PC-3 (cell line): ENCODE measurements around the genes AMY2B and NBPF6.

DNA sequence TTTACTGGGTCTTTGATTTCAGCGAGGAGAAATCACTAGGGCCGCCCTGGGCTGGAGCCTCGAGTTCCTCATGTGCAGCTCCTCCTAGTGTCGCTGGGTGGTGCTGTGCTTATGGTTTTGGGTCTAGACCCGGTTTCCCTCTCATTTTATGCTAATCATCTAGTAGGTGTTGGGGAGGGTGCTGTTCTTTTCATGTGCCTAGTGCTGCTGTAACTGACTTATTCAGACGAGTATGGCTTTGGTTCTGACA, 74.2 kb upstream of the GPR88 start:
- RAMPAGE, long total RNA: no peak

DNA sequence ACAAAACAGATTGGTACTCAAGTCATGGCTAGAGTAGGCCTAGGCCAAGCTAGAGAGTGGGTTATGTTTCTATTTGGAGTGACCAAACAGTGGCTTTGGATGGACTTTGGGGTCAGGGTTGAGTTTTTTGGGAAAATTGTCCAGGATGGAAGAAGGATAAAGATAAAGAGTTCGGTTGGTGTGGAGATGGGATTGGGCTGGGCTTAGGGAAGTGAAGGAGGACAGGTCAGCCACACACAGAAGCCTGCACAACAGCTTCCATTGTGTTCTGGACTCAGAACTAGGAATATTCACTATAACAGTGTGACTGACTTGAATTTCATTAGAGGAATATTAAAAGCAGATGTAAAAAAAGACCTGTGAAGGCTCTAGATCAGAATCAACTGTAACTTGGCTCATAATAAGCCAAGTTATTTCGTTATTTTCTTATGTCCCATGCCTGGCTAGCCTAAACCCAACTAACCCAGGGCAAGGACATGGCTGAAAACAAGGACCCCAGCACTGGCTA, 56.7 kb upstream of the GPR88 start:
- RAMPAGE, long total RNA: no peak

DNA sequence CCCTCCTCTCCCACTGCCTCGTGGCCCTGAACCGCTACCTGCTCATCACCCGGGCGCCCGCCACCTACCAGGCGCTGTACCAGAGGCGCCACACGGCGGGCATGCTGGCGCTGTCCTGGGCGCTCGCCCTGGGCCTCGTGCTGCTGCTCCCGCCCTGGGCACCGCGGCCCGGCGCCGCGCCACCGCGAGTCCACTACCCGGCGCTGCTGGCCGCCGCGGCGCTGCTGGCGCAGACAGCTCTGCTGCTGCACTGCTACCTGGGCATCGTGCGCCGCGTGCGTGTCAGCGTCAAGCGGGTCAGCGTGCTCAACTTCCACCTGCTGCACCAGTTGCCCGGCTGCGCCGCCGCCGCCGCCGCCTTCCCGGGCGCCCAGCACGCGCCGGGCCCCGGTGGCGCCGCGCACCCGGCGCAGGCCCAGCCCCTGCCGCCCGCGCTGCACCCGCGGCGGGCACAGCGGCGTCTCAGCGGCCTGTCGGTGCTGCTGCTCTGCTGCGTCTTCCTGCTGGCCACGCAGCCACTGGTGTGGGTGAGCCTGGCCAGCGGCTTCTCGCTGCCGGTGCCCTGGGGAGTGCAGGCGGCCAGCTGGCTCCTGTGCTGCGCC, 1.5 kb downstream of the GPR88 start:
- RAMPAGE, long total RNA: no peak

DNA sequence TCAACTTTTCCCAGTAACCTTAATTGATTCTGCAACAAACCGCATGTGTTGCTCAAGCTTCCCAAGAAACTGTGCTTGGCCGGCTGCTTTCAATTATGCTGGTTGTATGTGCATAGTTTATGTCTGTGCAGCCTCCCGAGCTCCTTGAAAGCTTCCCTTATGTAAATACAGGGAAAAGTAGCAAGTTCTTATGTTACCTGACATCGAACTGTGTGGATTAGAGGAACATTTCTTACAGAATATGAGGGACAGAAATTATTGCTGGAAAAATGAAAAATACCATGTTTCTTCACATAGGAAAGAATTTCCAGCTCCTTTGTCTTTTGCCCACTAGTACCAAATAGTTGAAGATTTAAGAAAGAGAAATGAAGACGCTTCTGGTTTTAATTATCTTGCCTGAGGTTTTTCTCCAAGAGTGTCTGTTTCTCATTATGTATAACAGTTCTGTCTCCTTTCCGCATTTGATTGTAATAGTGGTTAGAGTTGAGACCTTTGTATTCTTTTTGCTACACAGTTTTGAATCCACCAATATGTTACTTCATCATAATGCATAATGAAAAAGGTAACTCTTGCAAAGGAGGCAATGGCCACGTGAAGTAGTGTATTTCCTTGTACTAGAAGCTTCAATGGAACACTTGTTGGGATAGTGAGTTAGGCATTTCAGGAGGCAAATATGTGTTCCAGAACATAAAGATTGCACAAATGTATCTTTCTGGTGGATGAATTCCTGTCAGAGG, 2.3 kb downstream of the VCAM1 start:
- RAMPAGE, long total RNA: no peak

DNA sequence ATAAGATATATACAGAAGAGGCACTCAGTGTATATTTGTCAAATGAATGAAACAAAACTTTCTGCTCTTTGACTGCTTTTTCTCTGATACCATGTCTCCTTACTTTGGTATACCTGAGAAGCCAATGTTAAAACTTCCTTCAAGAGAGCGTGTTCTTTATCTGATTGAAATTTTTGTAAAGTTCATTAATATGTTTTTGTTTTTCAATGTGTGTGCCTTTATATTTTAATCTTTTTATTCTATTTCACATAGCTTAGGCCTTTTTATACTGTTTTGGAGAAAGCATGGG, 51.8 kb upstream of the S1PR1 start:
- RAMPAGE, long total RNA: no peak

- RAMPAGE, long total RNA: no peak
These were observed 43.2 kb upstream of the S1PR1 start for GRCh38 chr1:101193549-101194112.

DNA sequence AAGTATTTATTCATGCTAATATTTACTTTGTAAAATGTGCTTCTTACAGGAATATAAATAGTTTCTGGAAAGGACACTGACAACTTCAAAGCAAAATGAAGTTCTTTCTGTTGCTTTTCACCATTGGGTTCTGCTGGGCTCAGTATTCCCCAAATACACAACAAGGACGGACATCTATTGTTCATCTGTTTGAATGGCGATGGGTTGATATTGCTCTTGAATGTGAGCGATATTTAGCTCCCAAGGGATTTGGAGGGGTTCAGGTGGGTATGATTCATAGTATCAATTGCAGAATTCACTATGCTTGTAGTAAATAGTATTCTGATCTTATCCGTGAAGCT, at the start of gene AMY2B:
TSS of gene AMY2B (plus strand) at position 82 of the 341 bp plus-strand sequence.
- RAMPAGE, long total RNA: no peak

GRCh38 chr1:104412760-104413331, 663.1 kb downstream of the AMY1C start:
- RAMPAGE, long total RNA: no peak

DNA sequence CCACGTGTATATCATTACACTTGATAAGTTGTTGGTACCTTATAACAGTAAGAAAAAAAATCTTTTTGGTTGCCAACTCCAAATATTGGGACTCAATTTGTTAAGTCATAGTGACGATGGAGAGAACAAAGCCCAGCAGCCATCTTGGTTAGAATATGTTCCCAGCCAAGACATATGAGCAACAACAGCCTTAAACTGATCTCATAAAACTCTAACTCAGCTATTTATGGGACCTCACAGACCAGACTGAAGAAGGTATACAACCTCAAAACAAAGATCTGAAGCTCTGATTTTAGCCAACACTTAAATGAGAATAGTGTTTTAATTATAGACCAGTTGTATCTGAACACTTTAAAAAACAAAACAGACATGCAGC, 281.3 kb downstream of the VAV3 start:
- RAMPAGE, long total RNA: no peak

DNA sequence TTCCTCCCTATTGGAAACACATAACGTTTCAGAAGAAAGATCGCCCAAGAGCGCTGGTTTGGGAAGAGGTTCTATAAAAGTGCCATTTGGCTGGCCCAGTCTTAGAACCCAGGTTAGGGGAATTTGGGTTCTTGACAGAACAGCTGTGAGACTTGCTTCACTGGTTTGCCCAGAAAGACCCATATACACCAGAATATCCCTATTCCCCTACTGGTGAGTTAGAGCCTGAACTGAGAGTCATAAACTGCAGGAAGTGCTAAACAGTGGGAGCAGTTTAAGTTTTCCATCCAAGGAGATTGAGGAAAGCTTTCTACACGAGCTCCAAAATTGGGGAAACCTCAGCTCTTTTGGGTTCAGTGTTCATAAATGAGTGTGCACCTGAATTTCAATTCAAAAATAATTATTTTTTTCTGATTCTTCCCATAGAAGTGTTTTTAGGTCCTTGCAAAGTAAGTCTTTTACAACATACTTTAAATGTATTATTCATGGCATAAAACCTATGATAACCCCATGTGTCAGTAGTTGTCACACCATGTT, 275.2 kb downstream of the VAV3 start:
- RAMPAGE, long total RNA: no peak

GRCh38 chr1:107785896-107786934, 178.8 kb downstream of the VAV3 start:
- RAMPAGE, long total RNA: no peak

DNA sequence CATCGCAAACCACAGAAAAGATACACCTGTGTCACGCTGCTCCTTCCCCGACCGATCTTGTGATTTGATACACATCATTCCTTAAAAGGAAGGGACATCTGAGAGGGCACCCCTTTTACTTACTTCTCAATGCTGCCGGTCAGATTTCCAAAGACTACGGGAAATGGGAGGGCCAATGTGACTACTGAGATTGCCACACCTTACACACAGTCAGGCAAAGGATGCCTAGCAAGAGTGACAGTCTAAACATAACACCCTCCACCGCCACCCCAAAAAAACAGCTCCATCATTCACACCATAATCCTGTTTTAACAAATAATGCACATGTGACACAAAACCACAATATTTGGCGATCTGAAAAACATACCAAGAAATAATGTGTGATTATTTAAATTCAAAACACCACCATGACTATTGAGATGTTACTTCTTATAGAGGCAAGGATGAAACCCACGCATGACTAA, 28.1 kb downstream of the VAV3 start:
- RAMPAGE, long total RNA: no peak

- RAMPAGE, long total RNA: no peak
These were observed 23.9 kb downstream of the VAV3 start for GRCh38 chr1:107940936-107941562.

DNA sequence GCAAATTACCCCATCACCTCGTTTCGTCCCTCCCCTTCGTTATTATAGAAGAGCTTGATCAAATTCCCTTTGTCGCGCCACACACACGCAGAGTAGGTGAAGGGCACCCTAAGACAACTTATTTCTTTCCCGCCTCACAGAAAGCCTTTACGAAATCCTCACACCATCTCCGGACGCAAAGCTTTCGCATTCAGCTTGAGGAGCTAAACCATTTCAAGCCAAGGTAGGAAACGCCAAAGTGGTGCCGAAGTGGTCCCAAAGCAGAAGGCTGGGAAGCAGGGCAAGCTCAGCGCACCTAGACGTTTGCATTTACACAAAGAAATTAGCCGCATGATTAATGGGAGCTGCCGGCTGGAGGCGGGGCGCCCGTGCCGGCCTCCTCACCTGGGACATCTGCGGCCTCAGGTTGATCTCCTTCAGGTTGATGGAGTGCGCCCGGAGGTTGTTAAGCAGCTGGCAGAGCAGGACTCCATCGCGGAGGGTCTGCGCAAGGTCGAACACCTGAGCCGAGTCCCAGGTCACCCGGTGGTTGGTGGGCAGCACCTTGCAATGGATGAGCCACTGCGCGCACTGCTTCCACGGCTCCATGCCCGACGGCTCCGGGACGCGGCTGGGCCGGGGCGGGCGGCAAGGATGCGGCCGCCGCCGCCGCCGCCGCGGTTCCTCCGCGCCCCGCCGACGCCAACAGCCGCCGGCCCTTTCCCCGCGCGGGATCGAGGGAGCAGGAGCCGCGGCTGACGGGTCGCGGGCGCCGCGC, 520 bp downstream of the VAV3 start:
- RAMPAGE, long total RNA: no peak

- RAMPAGE, long total RNA: no peak
These were observed 512 bp upstream of the VAV3 start for GRCh38 chr1:107965337-107966047.

DNA sequence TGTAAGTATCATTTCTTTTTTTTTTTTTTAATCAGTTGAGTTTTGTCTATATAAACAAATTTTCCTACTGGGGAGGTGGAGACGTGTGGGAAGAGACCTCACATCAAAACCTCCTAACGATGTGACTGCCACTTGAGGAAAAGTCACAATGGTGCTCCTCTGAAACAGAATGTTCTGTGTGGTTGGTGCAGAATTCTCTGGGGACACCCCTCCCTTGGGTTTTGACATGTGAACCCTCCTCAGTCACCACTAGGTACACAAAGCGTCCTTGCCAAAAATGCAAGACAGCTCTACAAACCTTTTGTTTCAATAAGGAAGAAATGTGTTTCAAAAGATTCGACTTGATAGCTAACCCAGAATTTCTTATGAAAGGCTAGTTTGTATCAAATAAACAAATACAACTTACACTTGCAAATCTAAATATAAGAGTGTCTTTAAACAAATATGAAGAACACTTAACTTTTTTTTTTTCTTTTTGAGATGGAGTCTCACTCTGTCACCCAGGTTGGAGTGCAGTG, 9.4 kb downstream of the SLC25A24 start:
- RAMPAGE, long total RNA: no peak

DNA sequence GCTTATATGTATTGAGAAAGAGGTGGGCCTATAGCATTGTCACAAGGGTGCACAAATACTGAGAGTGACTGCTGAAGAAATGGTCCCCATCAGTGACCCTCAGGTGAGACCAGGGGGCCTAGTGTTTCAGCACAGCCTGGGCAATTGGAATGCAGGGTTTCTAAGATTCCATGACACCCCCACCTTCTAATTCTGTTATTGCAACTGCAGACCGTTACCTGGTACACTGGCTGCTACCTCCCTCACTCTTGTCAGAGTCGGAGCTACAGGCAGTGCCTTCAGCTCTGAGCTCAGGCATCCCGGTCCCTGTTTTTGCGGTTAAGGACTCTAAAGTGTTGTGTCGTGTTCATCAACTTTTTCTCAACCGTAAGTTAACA, at the start of gene NBPF6:
TSS of gene NBPF6 (plus strand) at position 245 of the 377 bp plus-strand sequence.
- RAMPAGE, long total RNA: no peak

GRCh38 chr1:108590919-108591377, 31.0 kb downstream of the EEIG2 start:
- RAMPAGE, long total RNA: no peak

DNA sequence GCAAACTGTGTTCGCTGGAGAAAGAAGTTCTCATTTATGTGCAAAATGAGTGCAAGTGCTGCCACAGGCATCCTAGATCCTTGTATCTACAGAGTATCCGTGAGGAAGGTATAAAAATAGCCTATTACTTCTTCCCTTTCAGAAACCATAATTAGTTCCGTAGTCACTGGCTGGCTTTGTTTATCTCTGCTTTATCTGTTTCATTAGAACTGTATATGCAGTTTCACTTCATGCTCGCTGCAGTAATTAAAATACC, 40.6 kb downstream of the EEIG2 start:
- RAMPAGE, long total RNA: no peak

GRCh38 chr1:108621913-108622519, 38.9 kb downstream of the HENMT1 start:
- RAMPAGE, long total RNA: no peak